Thyroid gland (tissue), 7 donors: ENCODE measurements around a stretch of chr2.

DNA sequence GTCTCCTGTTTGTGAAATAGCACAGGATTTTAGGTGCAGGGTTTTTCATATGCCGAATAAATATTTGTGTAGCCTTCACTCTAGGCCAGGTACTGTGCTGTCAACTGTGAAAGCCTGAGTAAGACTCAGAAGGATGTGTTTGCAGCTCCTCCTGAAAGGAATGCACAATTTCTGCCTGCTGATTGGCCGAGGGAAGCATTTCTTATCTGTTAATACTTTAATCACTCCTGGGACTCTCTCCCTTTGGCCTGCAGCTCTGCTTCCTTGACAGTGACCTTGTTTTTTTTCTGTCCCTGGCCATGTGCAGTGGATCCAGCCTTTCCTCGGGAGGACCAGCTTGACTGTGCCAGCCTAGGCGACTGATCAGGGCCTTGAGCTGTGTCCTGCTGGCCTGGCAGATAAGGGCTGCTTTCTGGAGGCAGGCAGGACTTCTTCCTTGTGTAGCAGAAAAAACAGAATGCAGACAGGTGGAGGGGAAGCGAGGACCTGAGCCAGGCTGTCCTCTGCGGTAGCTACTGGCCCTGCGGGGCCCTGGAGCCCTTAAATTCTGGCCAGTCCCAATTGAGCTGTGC is 10.0 kb downstream of the RNF144A start:
- PRO-cap, 2 experiments, result no peak in any of the 2 experiments
- RAMPAGE, long total RNA, 5 experiments, result no peak in any of the 5 experiments

DNA sequence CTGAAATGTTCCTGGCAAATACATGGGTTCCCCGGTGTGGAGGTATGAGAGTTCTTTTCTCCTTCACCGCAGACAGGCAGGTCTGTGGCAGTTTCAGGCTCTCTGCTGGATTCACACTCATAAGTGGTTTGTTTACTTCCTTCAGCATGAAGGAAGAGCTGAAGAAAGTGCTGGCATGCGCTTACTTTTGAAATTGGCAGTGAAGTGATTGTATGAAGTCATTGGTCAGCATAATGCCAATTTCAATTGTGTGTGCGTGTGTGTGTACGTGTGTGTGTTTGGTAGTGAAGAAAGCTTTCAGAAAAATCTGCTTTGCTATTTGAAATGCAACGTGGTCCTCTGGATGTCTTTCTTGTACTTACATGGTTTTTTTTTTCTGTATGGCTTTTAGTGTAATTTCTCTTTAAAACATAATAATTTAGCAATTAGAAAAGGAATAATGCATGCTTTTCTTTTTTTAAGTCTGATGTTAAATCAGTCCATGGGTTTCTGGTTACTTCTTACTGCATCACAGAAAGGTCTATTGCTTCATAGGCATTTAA is 43.6 kb downstream of the RNF144A start:
- PRO-cap, 2 experiments, result peak in 2 of 2 experiments; most common minus-strand start position 86 of the sequence (in 2)
- RAMPAGE, long total RNA, 5 experiments, result no peak in any of the 5 experiments

DNA sequence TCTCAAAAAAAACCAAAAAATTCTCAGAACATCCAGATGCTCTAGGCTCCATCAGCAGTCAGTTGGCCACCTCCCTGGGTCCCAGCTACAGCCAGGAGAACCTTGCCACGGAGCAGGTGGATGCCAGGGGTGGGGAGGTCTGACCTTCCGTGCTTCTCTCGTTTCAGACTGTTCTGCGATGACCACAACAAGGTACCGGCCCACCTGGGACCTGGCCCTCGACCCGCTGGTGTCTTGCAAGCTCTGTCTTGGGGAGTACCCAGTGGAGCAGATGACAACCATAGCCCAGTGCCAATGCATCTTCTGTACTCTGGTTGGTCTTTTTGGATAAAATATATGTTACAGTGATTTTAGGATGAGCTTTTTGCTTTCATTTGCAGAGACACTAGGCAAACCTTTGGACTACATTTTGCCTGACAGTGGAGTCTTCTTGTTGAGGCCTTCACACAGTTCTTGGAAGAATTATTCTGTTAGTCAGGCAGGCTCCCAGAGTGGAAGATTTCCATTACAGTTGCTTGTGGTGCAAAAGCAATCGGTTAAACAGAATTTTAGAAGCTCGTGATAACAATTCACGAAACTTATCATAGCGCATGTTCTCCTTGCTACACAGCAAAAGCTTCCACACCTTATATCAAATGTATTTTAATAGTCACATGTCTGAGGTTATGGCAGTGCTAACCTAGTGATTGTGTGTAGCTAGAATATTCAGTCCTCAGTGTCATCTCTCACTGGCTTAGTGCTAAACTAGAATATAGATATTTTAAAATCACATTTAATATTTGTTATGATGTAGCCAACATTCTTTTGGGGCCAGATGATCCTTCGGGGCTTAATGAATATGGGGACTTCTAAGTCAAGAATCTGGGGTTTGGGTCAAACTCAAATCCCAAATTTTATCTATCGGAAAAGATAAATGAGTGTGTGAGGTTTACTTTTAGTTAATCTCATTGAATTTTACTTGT is 79.8 kb downstream of the RNF144A start:
- PRO-cap, 2 experiments, result peak in 1 of 2 experiments; most common minus-strand start position 231 of the sequence (in 1)
- RAMPAGE, long total RNA, 5 experiments, result no peak in any of the 5 experiments

- PRO-cap, 2 experiments, result peak in 1 of 2 experiments; most common plus-strand start chr2:6999109 (in 1)
- RAMPAGE, long total RNA, 5 experiments, result no peak in any of the 5 experiments
Measured at GRCh38 chr2:6998871-6999568, 81.8 kb downstream of the RNF144A start.

- PRO-cap, 2 experiments, result no peak in any of the 2 experiments
- RAMPAGE, long total RNA, 5 experiments, result no peak in any of the 5 experiments
Measured at GRCh38 chr2:7016728-7017119, 99.5 kb downstream of the RNF144A start.

DNA sequence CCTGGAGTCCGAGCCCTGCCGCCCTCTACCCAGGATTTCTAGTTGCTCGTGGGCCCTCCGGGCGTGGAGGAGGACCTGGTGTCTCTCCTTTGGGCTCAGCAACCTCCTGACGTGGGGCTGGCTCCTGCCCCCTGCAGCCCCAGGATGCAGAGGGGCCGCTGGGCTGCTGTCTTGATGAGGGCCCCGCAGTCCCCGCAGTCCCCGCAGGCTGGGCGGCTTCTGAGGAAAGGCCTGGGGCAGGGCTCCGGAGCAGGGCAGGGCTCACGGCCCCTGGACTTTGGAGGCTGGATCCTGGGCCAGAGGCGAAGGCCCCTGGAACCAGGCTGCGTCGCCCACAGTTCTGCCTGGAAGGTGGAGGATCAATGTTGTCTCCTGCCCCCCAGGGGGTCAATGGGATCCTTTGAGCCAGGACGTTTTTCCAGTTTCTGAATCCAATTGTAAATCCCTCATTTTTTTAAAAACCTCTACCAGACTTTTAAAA is 172.9 kb downstream of the RNF144A start:
- PRO-cap, 2 experiments, result no peak in any of the 2 experiments
- RAMPAGE, long total RNA, 5 experiments, result no peak in any of the 5 experiments

- PRO-cap, 2 experiments, result no peak in any of the 2 experiments
- RAMPAGE, long total RNA, 5 experiments, result no peak in any of the 5 experiments
Measured at GRCh38 chr2:7430340-7430900, 513.2 kb downstream of the RNF144A start.

GRCh38 chr2:7516872-7517540 is 599.8 kb downstream of the RNF144A start:
- PRO-cap, 2 experiments, result no peak in any of the 2 experiments
- RAMPAGE, long total RNA, 5 experiments, result no peak in any of the 5 experiments

DNA sequence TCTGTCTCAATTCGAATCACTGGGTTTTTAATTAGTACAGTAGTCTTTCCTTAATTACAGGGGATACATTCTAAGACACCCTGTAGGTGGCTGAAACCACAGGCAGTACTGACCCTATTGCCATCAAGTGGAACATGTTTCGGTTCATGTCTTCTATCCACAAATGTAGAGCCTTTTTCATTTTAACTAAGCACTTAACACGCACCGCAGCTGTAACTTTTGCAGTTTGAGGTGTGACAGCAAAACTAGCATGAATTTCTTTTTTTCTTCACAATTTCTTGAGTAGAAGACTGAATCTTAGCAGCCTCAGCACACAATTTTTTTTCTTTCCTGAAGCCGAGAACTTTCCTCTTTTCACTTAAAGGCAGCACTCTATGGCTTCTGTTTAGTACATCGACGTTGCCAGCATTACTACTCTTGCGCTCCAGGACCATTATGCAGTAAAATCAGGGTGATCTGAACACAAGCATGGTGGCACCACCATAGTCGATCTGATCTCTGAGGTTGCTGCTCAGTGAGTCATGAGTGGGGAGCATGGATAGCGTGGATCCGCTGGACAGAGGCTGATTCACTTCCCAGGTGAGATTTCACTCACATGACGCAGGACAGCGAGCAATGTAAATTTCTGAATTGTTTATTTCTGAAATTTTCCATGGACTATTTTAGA is 805.2 kb downstream of the RNF144A start:
- PRO-cap, 2 experiments, result no peak in any of the 2 experiments
- RAMPAGE, long total RNA, 5 experiments, result no peak in any of the 5 experiments

DNA sequence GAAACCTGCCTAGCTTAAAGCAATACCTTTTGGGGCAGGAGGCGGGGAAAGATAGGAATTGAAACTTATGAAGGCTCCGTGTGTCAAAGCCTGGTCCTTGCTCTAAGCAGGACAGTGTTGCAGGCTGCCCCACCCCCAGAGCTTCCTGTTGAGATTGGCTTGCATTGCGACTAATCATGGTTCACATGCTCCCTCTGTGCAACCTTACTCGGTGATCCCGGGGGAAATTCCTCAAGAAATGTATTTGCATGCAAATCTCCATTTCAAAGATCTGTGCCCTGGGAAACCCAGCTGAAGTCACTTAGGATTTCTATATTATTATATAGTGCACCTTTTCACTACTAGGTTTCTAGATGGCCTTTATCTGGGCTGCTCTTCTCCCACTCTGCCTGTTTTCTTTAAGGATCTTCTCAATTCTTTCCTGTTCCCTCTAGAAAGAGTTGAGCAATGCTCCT is 802.7 kb upstream of the ID2 start:
- PRO-cap, 2 experiments, result no peak in any of the 2 experiments
- RAMPAGE, long total RNA, 5 experiments, result no peak in any of the 5 experiments

- PRO-cap, 2 experiments, result no peak in any of the 2 experiments
- RAMPAGE, long total RNA, 5 experiments, result no peak in any of the 5 experiments
Measured at GRCh38 chr2:8118908-8119397, 562.9 kb upstream of the ID2 start.

- PRO-cap, 2 experiments, result no peak in any of the 2 experiments
- RAMPAGE, long total RNA, 5 experiments, result no peak in any of the 5 experiments
Measured at GRCh38 chr2:8312941-8313632, 368.8 kb upstream of the ID2 start.

DNA sequence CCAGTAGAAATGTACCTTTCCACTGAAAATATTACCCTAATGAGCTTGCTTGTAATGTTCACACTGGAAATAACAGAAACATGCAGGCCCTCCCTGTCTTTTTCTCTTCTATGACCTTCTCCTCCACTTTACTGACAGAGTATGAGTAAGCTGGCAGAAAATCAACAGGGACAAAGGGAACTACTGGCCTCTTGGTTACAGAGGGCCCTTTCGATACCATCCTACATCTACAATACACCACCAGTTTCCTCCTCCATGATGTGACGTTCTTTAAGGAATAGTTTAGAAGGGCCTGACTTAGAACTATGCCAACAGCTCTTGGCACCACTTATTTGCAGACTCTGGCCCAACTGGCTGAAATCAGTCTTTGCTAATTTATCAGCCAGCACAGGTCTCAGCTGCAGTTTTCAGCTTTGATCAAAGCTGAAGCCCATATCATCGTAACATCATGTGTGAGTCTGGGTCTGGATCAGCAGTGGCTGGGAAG is 272.2 kb upstream of the ID2 start:
- PRO-cap, 2 experiments, result no peak in any of the 2 experiments
- RAMPAGE, long total RNA, 5 experiments, result no peak in any of the 5 experiments

GRCh38 chr2:8412029-8412635 is 269.7 kb upstream of the ID2 start:
- PRO-cap, 2 experiments, result no peak in any of the 2 experiments
- RAMPAGE, long total RNA, 5 experiments, result no peak in any of the 5 experiments

DNA sequence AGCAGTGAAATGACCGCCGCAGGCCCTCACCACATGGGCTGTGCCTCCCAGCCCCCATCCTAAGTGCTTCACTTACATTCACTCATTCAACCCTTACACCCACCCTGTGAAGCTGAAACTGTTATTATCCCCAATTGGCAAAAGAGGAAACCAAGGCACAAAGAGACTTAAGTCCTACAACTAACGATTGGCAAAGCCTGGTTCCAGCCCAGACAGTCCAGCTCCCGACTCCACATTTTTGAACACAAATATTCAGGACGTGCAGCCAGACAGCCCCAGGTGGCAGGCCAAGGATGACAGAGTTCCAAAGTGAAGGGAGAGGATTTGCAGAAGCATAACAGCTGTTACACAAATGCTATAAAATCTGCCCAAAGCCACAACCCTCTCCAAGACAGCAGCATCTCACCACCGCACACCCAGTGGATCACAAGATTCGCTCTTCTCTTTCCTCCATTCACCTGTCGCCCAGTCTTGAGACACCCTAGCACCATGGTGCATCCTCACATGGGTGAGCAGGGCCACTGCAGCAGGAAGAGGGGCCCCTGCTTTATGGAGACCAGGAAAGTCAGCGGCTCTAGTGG is 227.1 kb upstream of the ID2 start:
- PRO-cap, 2 experiments, result no peak in any of the 2 experiments
- RAMPAGE, long total RNA, 5 experiments, result no peak in any of the 5 experiments

GRCh38 chr2:8571673-8572346 is 110.0 kb upstream of the ID2 start:
- PRO-cap, 2 experiments, result no peak in any of the 2 experiments
- RAMPAGE, long total RNA, 5 experiments, result no peak in any of the 5 experiments

DNA sequence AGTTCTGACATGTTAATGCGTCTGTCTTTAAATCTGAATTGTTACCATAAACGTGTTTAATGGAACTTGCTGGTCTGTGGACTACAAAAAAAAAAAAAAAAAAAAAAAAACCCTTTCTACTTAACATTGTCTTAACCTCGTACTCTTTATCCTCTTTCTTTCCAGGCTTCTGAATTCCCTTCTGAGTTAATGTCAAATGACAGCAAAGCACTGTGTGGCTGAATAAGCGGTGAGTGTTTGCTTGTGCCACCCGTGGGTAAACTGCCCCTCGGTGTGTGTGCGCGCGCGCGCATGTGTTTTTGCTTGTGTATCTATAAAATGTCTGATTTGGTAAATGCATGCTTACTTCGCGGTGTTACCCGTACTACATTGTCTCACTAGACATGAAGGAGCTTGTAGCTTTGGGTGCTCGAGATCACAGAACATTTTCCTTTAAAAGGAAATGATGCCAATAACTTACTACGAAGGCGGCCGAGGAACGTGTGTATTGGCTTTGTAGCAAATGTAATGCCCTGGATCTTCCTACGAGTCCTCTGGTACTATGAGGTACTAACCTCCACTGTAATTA is 906 bp downstream of the ID2 start:
- PRO-cap, 2 experiments, result peak in 1 of 2 experiments; most common plus-strand start position 259 of the sequence (in 1); most common minus-strand start position 263 of the sequence (in 1)
- RAMPAGE, long total RNA, 5 experiments, result no peak in any of the 5 experiments

DNA sequence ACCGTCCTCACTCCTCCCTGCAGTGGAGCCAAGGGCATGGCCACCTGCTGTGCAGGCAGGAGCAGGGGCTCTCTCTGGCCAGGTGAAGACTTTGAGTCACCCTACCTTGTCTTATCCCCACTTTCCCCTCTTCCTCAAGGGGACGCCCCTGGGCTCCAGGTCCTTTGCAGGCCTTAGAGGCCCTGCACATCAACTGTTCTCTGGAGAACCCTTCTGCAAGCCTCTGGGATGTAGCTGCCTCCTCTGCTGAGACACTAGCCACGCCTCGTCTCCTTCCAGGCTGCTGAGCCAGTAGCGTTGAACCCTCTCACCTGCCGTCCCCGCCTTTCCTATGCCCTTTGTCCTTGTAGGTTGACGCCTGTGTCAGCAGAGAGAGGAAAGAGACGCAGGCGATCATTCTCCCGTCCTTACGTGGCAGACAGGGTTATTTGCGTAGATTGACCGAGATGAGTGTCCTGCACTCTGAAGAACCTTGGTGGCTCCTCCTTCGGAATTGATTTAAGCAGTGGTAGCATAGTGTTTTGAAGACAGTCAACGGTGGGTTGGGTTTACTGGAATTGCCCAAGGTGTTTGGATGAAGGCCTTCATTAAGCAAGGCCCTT is 27.7 kb downstream of the ID2 start:
- PRO-cap, 2 experiments, result no peak in any of the 2 experiments
- RAMPAGE, long total RNA, 5 experiments, result no peak in any of the 5 experiments

DNA sequence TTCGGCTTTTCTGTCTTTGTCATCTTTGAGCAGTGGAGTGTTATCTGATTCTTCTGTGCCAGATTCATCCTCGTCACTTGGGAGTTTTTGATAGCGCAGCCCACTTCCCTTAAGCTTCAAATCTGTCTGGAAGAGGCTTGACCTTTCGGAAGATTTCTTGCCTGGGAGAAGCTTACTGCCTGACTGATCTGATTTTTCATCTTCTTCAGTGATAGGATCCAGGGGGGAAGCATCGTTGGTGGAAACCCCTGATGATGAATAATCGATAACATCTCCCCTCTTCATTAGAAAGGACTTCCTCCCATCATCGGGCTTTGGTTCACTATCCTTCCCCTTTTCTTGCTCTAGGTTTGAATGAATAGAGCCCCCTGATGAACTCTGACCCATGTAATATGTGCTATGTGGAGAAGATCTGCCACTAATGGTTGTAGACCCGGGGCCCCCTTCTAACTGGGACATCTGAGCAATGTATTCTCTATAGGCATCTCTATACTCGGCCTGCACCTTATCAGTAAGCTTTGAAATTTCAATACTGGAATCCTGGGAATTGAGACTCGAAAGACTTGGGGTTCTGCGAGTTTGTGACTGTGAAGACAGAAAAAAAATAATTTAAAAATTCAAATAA is 49.7 kb downstream of the ID2 start:
- PRO-cap, 2 experiments, result no peak in any of the 2 experiments
- RAMPAGE, long total RNA, 5 experiments, result no peak in any of the 5 experiments

- PRO-cap, 2 experiments, result no peak in any of the 2 experiments
- RAMPAGE, long total RNA, 5 experiments, result no peak in any of the 5 experiments
Measured at GRCh38 chr2:8897012-8897956, 59.9 kb upstream of the KIDINS220 start.